ENCODE measurements around a stretch of chr3.

DNA sequence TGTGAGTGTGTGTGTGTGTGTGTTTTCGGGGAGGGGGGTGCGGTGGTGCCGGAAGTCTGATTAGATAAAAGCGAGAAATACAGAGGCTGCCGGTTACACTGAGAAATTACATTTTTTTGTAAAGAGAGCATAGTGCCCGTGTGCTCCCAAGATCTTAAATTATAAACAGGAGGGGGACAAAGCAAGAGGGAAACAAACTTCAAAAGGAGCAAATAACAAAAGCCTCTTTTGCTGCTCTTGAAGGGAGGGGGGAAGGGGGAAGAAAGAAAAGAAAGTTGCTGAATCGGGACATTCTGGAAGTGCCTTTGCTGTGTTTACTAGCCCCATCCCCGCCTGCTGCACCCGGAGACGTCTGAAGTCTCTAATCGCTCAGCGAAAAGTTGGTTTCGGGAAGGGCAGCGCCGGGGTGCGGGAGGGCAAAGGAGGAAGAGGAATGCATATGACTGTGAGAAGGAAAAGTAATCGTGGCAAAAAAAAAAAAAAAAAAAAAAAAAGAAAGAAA is 547 bp upstream of the ZIC1 start:
- RRBS: 14% methylated on average over 7 of the region's 17 CpGs

DNA sequence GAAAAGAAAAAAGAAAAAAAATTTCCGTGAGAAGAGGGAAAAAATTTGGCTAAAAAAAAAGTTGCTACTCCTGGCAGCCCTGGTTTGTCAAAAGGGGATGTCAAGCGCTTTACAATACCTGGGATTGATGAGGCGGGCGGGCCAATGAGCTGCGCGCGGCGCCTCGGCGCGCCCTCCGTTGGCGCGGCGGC is 201 bp upstream of the ZIC1 start:
- RRBS: no CpG with 5 or more reads among the region's 15 CpGs

GRCh38 chr3:148946890-148947496 is 44.3 kb upstream of the GYG1 start:
- RRBS: no CpG with 5 or more reads among the region's 24 CpGs

- RRBS: no CpG with 5 or more reads among the region's 3 CpGs
Measured at GRCh38 chr3:149009556-149010133, 18.3 kb downstream of the GYG1 start.

DNA sequence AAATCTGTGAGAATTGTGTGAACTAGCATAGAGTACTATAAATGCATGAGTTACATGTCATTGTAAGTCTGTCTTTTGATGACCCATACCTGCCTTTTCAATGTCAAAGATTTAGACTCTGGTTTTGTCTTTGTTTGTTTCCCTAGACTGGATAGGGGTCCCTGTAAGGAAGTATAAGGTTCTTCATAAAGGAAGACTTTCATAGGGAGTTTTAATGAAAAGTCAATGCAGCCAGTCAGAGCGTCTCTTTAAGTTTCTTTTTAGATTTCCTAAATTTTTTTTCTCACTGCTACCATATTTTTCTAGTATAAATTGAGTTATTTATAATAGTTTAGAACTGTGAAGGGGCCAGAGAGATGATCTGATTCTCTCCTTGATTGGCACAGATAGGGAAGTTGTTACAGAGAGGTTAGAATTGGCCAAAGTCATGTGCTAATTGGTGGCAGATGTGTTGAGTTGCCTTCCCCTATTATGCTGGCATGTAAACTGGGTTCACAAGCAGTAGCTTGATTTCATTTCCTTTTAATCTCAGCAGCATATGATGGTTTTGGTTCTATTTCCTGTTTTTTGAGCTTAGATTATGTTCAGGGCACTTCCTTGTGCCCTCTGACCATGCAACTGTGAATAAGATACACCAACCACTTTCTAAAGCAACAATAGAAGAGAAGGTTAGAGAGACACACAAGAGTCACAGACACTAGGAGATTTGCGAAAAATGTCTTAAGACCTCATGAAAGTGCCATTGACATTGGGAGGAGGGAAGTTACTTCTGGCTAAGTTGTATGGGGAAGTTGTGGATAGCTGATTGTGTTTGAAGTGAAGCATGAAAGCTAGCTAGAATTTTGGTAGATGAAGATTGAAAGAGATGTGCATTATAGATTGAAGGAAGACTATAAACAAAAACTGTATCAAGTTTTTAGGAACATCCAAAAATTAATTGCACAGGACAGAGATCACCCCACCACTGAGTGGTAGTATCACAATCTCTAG is 16.5 kb downstream of the HPS3 start:
- RRBS: no CpG with 5 or more reads among the region's 2 CpGs

DNA sequence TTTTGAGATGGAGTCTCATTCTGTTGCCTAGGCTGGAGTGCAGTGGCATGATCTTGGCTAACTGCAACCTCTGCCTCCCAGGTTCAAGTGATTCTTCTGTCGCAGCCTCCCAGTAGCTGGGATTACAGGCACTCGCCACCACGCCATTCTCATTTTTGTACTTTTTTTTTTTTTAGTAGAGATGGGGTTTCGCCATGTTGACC is 21.2 kb downstream of the CP start:
- RRBS: no CpG with 5 or more reads among the region's 4 CpGs

GRCh38 chr3:149222940-149223383 is 1.3 kb upstream of the CP start:
- RRBS: no CpG with 5 or more reads among the region's 3 CpGs

GRCh38 chr3:149384753-149385440 is 7.4 kb upstream of the TM4SF1 start:
- RRBS: no CpG with 5 or more reads among the region's 9 CpGs

DNA sequence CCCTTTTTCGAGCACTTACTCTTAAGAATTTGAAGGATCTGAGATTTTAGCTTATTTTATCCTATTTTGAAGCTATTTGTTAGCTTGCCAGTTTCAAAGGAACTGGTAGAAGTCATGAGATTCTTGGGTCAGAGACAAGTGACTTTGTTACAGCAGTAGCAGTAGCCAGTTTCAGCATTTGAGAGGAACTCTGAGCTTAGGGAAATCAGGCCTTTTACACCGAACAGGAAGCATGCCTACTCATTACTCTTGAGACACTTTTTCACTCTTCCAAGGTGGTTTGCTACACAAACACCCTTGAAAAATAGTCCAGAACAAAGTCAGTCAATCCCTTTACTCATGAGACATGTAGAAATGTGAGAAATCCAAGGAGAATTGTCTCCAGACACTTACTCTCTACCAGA is 24.5 kb upstream of the TM4SF1 start:
- RRBS: no CpG with 5 or more reads among the region's 2 CpGs

GRCh38 chr3:149442743-149443155 is 31.7 kb upstream of the TM4SF4 start:
- RRBS: no CpG with 5 or more reads among the region's 2 CpGs

- RRBS: no CpG with 5 or more reads among the region's 14 CpGs
Measured at GRCh38 chr3:149475043-149476148, 899 bp downstream of the TM4SF4 start.

- RRBS: no CpG with 5 or more reads among the region's 6 CpGs
Measured at GRCh38 chr3:149531417-149532048, 57.0 kb downstream of the TM4SF4 start.

GRCh38 chr3:149658237-149658736 is 462 bp upstream of the WWTR1 start:
- RRBS: 1% methylated on average over 15 of the region's 35 CpGs

DNA sequence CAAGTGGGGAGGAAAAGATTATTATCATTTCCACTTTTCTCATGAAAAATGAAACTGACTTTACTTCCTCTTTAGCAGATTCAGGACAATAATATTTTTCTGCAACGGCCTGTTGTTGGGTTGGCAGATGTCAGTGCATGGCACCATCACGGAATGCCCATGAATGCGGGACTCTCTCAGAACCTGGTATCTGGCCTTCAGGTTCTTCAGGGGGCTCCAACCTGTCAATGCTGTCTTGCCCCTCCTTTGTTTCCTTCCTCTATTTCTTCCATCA is 11.1 kb downstream of the ANKUB1 start:
- RRBS: no CpG with 5 or more reads among the region's 3 CpGs

GRCh38 chr3:149813319-149814293 is 591 bp downstream of the RNF13 start:
- RRBS: 3% methylated on average over 2 of the region's 31 CpGs

- RRBS: no CpG with 5 or more reads among the region's 5 CpGs
Measured at GRCh38 chr3:150255219-150255983, 152.7 kb upstream of the TSC22D2 start.

DNA sequence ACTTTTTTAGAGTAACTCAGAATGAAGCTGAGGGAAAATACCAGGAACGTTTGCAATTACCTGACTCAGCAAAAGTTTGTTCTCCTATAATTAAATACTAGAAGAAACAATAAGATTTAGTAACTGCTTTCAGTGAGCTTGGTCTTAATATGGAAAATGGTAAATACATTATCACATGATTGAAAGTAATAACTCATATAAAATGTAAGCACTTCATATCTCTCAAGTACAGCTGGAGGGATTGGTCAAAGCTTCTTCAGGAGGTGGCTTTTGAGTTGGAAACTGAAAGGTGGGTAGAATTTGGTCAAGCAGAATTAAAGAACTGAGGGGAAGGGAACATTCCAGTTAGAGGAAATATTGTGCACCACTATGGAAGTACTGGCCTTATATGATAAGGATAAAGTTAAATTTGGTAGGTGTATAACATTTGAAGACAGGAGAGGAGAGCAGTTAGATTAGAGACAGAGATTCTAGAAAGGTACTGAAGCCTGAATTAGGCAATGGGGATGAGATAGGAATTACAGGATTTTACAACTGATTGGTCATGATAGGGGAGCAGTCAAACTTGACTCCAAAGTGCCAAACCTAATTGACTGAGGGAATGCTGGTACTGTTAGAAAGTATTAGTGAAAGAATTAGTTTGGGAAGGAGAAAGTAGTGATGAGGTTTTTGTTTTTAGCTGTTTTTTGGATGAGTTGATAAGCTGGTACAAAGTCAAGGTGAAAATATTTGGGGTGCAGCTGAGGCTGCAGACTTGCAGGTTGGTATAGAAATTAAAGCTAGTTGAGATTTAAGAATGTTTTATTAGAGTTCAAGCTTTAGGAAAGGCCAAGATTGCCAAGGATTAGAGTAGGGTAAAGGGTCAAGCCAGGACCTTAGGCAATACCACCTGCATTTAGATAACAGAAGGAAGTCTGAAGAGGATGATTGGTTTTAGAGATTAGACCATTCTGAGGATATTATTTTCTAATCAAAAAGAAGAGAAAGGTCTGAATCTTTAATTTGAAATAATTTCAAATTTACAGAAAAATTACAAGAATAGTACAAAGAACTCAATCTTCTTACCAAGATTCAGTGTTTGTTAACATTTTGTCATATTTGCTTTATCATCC is 22.2 kb downstream of the TSC22D2 start:
- RRBS: no CpG with 5 or more reads among the region's 1 CpG

DNA sequence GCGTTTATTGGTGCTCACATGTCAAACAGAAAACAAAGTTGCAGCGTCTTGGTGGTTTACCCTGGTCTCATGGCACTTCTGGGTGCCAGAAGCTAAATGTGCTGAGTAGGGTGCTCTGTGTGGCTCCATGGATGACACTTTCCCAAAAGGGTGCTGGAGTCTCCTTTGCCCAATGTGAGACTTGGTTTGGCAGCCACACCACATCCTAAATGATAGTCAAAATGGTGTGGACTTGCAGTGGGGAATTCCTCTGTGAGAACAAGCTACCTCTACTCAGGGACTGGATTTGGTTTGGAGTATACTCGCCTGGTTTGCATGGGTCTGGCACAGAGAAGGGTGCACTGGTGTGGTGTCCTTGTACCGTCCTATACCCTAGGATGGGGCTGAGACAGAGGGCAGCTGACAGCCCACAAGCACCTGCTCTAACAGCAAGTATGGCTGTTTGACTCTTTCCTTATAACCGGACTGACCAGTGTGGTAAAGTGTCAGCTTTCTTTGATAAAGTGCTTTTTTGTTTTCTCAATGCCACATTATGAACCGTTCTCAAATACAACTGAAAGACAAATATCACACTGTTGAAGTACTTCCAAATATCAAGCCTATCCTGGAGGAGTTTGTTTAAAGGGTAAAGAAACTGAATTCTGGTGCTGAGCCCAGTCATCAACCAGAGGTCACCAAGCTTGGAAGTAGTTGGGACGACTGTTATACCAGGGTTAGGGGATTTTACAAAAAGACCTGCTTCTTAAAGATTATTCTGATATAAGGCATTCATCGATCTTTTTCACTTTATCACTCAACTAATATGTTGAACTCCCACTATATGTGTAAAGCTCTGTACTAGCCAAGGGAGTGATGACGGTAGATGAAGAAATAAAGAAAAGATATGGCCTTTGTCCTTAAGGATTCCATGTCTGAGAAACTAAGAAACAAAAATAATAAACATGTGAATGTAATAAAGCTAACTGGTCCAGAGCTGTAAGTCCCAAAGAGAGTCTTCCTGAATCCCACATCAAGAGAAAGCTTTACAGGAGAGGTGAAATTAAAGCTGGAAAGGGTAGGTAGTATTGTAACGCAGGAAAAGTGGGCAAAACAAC is 7.3 kb downstream of the SERP1 start:
- RRBS: no CpG with 5 or more reads among the region's 10 CpGs

DNA sequence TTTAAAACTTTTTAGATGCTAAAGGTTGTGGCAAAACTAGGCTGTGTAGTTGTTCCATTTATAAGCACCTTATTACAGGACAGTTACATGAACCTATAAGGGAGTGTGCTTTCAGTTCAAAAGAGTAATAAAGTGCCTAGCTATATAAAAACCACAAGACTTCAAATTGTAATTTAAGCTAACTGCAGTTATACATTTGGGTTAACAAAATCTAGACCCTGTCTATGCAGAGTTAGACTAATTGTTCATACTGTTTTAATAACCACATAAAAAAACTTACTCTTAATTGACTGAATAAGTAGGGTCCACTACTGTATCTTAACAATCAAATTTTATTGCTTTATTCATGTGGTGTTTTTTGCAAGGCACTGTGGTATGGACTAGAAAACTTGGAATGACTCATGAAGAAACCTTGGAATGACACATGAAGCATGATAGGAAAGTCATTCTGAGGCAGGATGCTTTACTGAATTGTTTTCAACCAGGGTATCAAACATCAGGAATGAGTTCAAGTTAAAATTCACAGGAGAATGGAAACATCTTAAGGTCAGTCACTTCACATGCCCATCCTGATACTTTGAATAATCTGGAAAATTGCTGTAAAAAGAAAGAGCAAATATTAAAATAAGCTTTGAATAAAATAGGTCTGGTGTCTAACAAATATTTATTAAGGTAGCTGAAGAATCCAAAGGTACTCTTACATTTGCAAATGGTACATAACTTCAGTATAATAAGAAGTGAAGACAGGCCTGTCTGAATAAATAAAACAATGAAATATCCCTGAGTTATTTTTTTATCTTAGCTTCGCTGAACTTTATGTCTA is 2.2 kb downstream of the SERP1 start:
- RRBS: no CpG with 5 or more reads among the region's 1 CpG